CMK (cell line): Measurements from ENCODE around the genes TNFSF4 and COP1.

DNA sequence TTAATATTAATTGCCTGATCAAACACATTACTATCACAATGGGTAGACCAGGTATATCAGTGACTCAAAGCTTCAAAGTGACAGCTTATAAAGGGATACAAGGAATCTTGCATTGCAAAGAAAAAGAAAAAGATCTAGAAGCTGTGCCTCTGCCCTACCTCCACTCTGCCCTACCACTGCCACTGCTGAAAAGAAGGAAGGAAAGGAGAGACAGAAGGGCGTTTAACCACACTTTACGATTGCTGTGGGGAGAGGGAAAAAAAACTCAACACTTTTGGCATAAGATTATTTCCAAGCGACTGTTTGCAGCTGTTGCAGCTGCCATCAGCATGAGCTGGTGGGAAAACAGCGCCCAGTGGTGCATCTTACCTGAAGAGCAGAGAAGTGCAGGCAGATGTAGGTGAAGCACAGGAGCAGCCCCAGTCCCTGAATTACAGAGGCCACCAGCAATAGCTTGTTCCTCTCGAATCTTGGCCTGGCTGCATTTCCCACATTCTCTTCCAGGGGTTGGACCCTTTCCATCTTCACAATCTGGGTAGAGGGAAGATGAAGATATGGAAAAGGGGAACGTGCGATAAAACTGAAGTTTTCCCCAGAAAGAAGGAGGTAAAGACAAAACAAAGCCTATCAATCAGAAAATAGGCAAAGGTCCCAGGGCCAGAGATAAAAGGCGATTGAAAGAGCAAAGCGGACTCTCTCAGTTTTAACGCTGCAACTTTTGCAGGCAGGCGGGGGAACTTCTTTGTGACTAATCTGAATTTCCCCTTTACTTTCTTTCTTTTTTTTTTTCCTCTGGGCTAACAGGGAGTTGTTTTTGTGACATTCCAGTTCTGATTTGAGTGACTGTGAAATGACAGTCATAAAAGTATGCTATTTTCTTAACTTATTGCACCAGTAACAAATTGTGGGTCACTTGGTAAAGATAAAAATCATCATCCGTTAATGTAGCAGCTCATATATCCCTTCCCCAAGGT is at the start of gene TNFSF4:
Gene TNFSF4, minus strand, starts transcription at position 677 of the 974 bp plus-strand sequence.
- RRBS: no CpG with 5 or more reads among the region's 12 CpGs

GRCh38 chr1:173409680-173410041 is 67.5 kb upstream of the PRDX6 start:
- RRBS: no CpG with 5 or more reads among the region's 3 CpGs

DNA sequence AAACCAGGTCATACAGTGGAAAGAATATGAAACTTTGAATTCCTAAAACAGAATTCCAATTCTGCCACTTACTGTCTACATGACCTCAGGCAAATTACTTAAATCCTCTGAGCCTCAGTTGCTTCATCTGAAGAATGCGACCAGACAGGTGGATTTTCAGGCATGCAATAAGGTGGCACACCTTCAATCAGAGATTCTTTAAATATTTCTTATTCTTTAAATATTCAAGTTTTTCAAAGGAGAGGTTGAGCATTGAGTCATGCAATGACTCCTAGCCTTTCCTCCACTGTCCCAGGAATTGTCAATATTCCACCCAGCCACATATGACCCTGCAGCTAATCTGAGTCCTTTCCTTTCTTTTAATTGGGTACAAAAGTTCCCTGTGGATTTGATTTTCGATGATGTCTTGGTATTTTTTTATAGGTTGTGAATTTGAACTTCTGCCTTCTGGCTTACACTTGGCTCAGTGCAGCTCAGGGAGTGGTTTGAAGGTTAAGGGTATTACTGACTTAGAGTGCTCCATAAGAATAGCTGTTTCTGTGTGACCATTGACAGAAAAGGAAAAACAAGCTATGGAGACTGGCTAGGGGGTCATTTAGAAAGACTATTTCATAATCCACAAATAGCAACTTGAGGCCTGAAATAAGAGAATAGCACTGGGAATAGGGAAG is 52.2 kb upstream of the PRDX6 start:
- RRBS: no CpG with 5 or more reads among the region's 2 CpGs

GRCh38 chr1:173526951-173527619 is 50.0 kb downstream of the PRDX6 start:
- RRBS: no CpG with 5 or more reads among the region's 5 CpGs

DNA sequence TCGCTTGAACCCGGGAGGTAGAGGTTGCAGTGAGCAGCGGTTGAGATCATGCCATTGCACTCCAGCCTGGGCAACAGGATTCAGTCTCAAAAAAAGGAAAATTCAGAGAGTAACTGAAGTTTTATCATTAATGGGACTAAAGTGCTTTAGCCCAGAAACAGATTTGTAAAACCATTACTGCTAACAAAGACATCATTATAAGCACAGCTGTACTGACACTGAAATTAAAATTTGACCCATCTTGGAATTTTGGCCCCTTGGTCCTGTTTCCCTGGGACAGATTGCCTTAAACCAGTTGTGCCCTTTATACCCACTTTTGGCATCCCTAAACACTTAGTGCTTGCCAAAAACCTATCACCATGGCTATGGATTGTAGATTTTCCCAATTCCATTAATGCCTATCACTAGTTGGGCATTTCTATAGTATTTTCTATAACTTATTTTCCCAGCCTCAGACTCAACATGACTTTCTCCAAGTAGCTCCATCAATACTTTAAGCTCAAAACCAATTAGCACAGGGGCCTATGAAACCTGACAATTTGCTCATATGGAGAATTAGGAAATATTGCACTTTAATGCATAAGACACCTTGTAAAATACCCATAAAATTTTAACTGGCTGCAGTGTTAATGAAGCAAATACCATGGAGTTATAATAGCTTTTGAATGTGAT is 4.9 kb upstream of the ZBTB37 start:
- RRBS: no CpG with 5 or more reads among the region's 3 CpGs

DNA sequence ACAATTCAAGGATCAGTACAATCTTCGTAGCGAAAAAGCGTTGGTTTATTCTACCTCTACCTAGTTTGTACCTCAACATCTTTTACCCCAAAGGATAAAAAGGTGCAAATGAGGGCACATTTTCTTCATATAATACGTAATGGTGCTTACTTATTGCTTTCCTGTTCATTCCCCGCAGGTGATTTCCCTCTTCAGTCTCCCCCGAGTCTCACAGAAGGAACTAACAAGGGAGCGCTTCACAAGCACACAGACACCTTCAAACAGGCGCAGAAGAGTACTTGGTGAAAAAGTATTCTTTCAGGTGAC is 630 bp upstream of the RABGAP1L start:
- RRBS: no CpG with 5 or more reads among the region's 8 CpGs

- RRBS: no CpG with 5 or more reads among the region's 1 CpG
These were observed 71.9 kb upstream of the GPR52 start for GRCh38 chr1:174375876-174376184.

GRCh38 chr1:174834407-174835379 is 165.1 kb upstream of the CACYBP start:
- RRBS: no CpG with 5 or more reads among the region's 7 CpGs

DNA sequence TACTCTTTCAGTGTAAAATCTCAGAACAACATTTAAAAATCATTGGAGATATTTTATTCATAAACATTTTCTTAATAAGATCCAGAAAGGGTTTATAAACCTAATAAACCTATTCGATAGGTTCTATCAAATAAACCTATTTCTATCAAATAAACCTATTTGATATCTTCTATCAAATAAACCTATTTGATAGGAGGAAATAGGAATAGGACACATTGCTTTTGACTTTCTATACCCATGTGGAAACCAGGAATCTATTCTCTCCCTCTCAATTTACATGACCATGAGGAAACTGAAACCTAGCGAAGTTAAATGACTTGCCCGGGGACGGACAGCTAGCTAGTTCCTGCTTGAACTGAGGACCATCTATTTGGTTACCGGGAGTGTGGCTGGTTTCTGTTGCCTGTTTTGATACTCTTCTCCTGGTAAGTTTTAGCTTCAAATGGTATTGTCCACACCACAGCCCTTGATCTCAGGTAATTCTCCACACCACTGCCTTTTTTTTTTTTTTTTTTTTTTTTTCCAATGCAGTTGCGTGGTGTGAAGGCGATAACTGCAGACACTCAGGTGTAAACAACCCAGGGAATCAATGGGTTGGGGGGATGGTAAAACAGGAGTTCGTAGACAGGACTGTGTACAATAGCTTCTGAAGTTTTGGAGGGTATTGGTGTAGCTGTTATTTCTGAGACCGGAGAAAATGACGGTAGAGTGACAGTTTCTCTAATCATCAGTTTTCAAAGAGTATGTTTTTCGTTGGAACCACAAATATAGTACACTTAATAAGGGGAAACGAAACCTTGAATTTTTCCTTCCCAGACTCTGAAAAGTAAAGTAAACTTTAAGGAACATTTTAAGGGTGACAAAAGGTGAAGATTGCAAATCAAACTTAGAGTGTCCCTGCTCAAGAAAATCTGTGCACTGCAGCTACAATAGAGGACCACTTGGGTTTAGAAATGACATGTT is 125.4 kb upstream of the CACYBP start:
- RRBS: no CpG with 5 or more reads among the region's 12 CpGs

DNA sequence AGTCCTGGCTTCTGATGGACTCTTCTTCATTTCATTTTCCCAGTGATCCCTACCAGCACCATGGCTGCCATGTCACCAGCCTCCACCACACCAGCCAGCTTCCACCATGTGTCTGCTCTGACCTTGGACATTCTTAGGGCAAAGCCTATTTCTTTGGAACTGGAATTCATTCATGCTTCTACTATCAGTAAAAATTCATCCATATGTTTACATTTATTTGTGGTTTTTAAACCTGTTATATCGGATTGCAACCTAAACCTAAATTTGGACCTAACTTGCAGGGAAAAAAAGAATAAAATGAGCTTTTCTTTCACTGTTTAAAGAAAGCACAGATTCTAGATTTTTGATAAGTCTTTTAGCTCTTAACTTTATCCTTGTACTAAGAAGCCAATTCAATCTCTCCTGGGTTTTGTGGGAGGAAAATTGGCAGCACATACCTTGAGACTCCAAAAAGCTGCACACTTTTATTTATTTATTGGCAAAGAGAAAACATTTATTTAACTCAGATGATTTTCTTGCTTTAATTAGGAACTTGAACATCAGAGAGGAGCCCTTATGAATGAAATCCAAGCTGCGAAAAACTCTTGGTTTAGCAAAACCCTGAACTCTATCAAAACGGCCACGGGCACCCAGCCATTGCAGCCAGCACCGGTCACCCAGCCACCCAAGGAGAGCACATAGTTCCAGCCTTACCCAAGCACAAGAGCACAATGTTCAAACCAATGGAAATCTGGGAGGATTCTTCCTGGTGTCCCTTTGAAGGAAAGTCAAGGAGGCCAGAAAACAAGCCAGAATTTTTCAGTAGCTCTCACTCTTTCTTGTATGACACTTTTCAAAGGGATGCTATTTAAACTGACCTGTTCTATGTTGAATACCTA is 10.2 kb upstream of the CACYBP start:
- RRBS: no CpG with 5 or more reads among the region's 5 CpGs

DNA sequence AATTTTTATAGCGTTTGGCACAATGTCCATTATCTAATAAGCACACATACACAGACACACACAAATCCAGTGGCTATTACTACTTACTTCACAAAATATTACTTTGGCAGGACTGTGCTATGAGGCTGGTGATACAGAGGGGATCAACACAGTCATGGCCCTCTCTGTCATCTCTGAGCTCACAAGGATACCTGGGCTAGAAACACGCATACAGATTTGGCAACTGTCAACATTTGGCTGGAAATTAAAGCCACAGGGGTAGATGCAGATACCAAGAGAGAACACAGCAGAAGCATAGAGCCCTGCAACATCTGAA is 4.1 kb downstream of the TNN start:
- RRBS: no CpG with 5 or more reads among the region's 2 CpGs

DNA sequence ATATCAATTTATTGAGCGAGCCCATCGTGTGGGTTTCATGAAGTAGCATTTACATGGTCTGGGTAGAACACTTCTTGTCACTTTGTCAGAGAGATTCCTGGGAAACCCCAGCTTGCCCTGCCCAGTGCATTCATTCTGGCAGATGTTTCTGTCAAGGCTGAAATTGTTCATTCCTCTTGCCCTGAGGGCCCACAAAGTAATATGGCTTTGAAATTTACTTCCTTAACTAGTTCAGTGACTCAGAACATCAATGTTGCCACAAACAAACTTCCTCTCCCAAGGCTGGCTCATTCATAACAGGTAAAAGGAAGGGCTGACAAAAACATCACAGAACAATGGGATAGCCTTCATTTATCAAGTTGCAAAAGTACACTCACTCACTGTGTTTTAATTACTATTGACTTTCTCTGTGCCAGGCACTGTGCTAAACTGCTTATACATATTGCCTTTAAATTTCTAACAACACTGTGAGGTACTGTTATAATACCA is 5.0 kb upstream of the KIAA0040 start:
- RRBS: no CpG with 5 or more reads among the region's 2 CpGs

DNA sequence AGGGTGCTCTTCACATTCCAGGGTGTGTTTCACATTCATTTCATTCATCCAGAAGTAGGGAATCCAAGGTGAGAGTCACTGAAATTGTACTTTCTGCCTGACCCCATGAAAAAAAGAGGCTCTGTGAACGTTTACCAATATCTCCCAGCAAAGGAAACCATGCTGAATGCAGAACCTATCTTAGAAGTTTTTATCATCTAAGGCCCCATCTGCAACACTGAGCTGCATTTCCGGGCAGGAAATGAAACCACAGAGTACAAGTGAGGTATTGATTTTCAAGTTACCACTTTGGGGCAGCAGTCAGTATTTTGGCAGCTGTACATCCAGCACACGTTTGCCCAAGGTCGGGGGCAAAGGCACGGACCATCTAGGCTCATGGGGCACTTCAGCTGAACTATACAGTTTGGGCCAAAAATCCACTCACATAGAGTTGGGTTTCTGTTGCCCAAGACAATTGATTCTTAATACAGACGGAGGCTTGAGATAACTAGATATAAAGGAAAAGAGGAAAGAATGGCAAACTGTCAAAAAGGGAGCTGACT is 16.6 kb upstream of the KIAA0040 start:
- RRBS: no CpG with 5 or more reads among the region's 6 CpGs

DNA sequence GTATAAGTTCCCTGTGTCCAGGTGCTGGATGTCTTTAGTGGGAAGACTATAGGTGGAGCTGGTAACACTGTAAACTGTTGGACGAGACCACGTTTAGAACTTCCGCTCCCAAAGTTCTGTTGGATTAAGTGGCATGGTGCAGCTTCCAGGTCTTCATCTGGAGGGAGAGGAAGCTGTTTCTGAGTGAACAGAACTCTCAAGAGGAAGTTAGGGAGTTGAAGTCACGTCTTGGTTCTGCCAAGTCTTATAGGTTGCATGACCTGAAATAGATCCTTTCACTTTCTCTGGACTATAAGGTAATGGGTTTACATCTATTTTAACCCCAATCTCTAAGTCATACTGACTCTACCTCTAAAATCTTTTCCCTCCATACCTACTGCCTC is 97.4 kb upstream of the TNR start:
- RRBS: no CpG with 5 or more reads among the region's 4 CpGs

DNA sequence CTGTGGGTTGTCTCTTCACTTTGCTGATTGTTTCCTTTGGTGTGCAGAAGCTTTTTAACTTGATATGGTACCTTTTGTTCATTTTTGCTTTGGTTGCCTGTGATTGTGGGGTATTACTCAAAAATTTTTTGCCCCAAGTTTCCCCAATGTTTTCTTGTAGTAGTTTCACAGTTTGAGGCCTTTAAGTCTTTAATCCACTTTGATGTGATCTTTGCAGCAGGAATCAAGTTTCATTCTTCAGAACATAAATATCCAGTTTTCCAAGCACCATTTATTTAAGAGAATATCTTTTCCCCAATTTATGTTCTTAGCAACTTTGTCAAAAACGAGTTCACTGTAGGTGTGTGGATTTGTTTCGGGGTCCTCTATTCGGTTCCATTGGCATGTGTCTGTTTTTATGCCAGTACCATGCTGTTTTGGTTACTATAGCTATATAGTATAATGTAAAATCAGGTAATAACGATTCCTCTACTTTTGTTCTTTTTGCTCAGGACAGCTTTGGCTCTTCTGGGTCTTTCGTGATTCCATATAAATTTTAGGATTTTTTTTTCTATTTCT is 81.8 kb downstream of the COP1 start:
- RRBS: no CpG with 5 or more reads among the region's 5 CpGs

DNA sequence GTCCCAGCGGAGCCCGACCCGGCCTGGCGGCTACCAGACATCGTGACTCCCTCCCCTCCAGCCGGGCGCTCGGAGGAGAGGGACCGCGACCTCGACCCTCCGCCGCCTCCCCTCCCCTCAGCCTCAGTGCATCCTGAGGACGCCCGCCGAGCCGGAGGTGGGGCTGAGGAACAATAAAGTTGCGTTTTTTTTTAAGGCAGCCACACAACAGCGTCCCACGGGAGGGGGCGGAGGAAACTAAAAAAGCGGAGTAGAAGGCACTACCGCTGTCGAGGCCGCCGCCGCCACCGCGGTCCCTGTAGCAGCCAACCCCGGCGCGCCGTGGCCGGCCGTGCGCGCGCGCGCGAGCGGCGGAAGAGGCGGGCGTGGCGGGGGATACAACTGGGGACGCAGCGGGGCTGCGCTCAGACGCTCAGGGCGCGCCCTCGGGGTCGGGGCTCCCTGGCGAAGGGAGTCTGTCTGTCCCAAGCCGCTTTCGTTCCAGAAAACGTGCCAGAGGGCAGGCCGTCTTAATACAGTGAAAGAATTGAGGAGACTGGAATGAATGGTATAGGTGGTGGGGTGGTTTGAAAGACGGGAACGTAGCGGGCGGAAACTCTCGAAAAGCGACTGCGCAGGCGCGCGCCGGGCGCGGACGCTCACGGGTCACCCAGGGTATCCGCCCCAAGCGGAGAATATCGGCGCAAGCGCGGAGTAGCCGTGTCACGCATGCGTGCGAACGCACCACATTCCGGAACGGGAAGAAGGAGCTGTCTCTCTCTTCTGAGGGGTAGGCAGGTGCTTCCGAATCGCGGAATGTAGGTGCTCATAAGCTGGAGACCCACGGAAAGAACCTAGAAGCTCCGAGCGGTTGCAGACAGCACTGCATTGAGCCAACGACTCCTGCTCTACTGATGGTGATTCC is at the start of gene COP1:
Gene COP1, minus strand, starts transcription at position 349 of the 904 bp plus-strand sequence.
- RRBS: 1% methylated on average over 23 of the region's 94 CpGs

DNA sequence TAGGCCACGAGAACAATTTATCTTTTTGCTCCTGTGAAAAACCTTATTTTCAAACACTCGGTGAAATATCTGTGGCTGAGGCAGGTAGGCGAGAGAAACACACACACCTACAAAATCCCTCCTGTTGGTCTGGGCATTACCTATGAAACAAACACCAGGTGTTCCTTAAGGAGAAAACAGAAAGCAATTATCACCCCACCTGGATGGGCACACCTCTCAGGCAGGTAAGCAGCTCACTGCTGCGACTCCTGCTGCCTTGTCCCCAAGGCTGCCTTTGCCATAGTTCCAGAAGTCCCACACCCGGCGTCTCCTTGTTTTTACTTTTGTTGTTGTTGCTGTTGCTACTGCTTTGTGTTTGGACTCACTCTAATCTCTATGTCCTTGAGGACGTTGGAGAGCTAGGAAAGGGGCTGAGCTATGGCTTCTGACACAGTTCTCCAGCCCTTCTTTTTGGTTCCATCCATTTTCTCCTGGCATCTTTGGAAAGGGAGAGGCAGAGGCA is 271.0 kb downstream of the ASTN1 start:
- RRBS: no CpG with 5 or more reads among the region's 7 CpGs

DNA sequence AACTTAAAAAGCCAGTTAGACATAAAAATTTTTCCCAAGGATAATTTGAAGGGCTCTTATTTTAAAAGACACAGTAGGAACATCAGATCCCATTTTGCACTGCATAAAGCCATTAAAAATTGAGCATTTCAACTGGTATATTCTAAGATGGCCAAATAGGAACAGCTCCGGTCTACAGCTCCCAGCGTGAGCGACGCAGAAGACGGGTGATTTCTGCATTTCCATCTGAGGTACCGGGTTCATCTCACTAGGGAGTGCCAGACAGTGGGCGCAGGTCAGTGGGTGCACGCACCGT is 336.1 kb downstream of the SEC16B start:
- RRBS: no CpG with 5 or more reads among the region's 9 CpGs

DNA sequence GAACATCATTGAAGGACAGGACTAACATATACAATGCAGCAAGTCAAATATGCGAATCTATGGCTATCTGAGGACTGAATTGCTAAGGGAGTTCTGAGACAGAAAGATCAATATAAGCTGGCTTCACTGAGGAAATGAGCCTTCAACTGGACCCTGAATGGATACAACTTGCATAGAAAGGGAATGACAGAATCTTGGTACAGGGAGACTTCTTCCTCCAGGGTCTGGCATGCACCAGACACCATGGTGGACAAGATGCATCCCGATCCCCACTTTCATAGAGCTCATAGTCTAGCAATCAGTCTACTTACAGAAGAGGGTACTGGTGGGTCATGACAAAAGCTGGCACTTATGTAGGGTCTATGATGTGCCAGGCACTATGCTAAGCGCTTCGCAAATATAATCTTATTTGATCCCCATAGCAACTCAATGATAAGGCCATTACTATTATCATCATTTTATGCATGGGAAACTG is 30.3 kb upstream of the SEC16B start:
- RRBS: no CpG with 5 or more reads among the region's 4 CpGs

DNA sequence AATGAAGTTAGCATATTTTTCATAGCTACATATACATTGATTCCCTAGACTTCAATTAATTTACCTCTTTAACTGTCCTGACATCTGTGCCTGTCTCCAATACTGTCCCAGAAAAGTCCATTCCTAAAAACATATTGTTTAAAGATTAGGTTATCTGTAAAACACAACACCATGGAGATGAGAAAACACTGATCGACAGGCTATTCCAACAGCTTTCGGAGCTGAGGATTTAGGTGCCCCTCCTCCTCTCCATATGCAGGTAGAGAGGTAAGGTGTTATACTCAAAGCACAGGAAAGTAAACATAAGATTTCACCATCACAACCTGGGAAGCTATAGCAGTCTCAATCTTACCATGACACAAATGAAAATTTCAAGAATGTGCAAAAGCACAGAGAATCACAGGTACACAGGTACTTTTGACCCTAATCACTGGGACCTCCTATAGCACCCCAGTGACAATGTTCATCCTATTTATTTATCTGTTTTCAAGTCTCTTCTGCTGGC is 60.9 kb upstream of the RASAL2 start:
- RRBS: no CpG with 5 or more reads among the region's 2 CpGs